Fibroblast of villous mesenchyme (primary cell): Measurements from ENCODE around the gene TOMM20L.

- CAGE, long polyA plus RNA = no peak
Observed at GRCh38 chr14:56241429-56242361, 123.5 kb downstream of the PELI2 start.

- CAGE, long polyA plus RNA = no peak
Observed at GRCh38 chr14:56597539-56598436, 18.2 kb downstream of the TMEM260 start.

DNA sequence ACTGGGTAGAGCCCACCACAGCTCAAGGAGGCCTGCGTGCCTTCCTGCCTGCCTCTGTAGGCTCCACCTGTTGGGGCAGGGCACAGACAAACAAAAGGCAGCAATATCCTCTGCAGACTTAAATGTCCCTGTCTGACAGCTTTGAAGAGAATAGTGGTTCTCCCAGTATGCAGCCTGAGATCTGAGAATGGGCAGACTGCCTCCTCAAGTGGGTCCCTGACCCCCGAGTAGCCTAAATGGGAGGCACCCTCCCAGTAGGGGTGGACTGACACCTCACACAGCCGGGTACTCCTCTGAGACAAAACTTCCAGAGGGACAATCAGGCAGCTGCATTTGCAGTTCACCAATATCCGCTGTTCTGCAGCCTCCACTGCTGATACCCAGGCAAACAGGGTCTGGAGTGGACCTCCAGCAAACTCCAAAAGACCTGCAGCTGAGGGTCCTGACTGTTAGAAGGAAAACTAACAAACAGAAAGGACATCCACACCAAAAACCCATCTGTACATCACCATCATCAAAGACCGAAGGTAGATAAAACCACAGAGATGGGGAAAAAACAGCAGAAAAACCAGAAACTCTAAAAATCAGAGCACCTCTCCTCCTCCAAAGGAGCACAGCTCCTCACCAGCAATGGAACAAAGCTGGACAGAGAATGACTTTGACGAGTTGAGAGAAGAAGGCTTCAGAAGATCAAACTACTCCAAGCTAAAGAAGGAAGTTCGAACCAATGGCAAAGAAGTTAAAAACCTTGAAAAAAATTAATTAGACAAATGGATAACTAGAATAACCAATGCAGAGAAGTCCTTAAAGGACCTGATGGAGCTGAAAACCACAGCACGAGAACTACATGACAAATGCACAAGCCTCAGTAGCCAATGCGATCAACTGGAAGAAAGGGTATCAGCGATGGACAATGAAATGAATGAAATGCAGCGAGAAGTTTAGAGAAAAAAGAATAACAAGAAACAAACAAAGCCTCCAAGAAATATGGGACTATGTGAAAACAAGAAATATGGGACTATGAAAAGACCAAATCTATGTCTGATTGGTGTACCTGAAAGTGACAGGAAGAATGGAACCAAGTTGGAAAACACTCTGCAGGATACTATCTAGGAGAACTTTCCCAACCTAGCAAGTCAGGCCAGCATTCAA is 60.8 kb downstream of the TMEM260 start:
- CAGE, long polyA plus RNA = no peak

- CAGE, long polyA plus RNA = no peak
Observed at GRCh38 chr14:56807686-56808188, 2.5 kb downstream of the OTX2 start.

- CAGE, long polyA plus RNA = no peak
Observed at GRCh38 chr14:57060590-57060965, 208.1 kb downstream of the EXOC5 start.

DNA sequence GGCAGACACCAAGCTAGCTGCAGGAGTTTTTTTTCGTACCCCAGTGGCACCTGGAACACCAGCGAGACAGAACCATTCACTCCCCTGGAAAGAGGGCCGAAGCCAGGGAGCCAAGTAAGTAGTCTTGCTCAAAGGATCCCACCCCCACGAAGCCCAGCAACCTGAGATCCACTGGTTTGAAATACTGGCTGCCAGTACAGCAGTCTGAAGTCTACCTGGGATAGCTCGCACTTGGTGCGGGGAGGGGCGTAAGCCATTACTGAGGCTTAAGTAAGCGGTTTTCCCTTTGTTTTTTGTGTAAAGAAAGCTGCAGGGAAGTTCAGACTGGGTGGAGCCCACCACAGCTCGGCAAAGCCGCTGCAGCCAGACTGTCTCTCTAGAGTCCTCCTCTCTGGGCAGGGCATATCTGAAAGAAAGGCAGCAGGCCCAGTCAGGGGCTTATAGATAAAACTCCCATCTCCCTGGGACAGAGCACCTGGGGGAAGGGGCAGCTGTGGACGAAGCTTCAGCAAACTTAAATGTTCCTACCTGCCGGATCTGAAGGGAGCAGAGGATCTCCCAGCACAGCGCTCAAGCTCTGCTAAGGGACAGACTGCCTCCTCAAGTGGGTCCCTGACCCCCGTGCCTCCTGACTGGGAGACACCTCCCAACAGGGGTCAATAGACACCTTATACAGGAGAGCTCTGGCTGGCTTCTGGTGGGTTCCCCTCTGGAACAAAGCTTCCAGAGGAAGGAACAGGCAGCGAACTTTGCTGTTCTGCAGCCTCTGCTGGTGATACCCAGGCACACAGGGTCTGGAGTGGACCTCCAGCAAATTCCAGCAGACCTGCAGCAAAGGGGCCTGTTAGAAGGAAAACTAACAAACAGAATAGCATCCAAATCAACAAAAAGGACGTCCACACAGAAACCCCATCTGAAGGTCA is 25.1 kb upstream of the NAA30 start:
- CAGE, long polyA plus RNA = no peak

DNA sequence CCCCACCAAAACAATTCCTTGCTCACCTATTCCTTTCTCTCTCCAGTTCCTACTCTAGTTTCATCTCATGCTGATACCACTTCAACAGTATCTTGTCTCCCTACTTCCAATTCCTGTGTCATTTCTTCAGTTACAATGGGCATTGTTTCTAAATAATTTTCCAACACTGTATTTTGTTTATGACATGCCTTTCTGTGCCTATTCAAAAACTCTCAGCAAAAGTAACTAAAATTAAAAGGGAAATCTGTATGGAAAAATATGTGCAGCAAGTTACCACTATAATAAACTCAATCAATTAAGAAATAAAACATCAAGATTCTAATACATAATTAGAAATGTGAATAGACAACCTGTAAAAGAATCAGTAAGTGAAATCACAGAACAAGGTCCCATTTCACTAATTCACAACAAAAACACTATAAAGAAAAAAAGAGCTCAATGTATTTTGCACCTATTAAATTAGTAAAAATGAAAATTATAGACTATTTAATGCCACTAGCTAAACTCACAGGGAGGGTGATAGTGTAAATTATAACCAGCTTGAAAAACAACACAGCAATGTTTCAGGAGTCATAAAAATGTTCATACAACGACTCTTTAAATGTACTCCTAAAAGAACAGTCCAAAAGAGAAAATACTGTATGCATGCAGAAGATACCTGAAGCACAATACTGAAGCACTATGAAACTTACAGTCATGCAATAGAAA is 9.3 kb upstream of the ARID4A start:
- CAGE, long polyA plus RNA = no peak

- CAGE, long polyA plus RNA = no peak
Observed at GRCh38 chr14:58298999-58299741, 815 bp downstream of the ARID4A start.

DNA sequence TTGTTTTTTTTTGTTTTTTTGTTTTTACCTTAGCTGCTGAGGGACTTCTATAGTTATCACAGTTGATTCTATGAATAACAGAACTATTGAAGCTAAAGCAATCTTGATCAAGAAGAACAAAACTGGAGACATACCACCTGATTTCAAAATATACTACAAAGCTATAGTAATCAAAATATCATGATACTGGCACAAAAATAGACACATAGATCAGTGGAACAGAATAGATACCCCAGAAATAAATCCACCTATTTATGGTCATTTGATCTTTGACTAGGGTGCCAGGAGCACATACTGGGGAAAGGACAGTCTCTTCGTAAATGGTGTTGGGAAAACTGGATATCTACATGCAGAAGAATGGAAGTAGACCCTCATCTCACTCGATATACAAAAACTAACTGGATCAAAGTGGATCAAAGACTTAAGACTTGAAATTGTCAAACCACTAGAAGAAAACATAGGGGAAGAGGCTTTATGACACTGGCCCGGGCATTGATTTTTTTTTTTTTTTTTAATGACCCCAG is 11.9 kb downstream of the ARID4A start:
- CAGE, long polyA plus RNA = no peak

- CAGE, long polyA plus RNA = no peak
Observed at GRCh38 chr14:58395607-58396853, at the start of gene TOMM20L. TSS of gene TOMM20L (plus strand) at chr14:58395930.

- CAGE, long polyA plus RNA = start-site peak on the minus strand at chr14:58427139-58427204, 332 and 163 reads in 2 replicates
Observed at GRCh38 chr14:58426808-58427283, 485 bp downstream of the TIMM9 start.

DNA sequence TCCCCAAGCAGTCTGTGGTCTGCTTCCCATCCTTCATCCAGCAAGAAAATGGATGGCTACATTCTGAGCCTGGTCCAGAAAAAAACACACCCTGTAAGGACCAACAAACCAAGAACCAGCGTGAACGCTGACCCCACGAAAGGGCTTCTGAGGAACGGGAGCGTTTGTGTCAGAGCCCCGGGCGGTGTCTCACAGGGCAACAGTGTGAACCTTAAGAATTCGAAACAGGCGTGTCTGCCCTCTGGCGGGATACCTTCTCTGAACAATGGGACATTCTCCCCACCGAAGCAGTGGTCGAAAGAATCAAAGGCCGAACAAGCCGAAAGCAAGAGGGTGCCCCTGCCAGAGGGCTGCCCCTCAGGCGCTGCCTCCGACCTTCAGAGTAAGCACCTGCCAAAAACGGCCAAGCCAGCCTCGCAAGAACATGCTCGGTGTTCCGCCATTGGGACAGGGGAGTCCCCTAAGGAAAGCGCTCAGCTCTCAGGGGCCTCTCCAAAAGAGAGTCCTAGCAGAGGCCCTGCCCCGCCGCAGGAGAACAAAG is 7.9 kb downstream of the DACT1 start:
- CAGE, long polyA plus RNA = no peak

DNA sequence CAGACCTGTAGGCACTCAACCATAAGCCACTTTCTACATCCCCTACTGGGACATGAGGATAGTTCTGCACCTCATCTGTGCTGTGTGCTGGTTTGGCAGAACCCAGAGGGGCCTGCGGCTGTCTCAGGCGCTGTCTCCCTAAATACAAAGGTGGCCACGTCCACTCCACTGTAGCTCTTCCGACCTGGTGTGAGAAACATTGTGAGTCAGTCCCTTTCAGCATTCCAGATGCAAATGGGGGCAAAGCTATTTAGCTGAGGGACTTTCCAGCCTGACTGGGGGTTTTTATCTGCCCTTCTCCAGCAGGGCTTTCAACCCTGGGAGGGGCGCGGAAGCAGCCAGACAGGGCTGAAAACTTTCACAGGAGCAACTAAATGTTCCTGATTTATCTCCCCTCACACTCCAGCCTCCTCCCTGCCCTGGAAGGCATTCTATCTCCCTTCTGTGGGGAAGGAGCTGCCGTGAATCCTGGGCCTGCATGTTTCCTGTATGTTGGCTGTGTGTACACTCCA is 218.2 kb upstream of the DAAM1 start:
- CAGE, long polyA plus RNA = no peak

DNA sequence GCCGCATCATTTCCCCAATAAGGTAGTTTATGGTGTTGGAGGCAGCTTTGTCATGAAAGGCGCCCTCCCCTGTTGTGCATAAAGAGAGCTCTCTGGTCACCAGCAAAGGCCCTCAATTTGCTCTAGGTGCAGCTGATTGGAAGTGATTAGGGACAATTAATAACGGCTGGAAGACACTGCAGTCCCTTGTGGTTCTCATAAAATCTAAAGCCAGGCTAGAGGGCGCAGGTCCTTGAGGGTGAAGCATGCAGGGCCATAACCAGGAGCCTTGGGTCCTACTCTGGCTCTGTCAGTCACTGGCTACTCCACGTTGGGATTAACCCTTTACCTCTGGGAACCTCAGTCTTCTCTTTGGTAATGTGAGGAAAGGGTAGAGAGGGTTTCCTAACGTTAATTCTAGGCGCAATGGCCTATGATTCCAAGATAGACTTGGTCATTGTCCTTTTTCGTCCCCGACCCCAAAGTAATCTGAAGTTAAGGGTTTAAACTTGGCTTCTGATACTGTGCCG is 1.9 kb downstream of the DAAM1 start:
- CAGE, long polyA plus RNA = no peak

DNA sequence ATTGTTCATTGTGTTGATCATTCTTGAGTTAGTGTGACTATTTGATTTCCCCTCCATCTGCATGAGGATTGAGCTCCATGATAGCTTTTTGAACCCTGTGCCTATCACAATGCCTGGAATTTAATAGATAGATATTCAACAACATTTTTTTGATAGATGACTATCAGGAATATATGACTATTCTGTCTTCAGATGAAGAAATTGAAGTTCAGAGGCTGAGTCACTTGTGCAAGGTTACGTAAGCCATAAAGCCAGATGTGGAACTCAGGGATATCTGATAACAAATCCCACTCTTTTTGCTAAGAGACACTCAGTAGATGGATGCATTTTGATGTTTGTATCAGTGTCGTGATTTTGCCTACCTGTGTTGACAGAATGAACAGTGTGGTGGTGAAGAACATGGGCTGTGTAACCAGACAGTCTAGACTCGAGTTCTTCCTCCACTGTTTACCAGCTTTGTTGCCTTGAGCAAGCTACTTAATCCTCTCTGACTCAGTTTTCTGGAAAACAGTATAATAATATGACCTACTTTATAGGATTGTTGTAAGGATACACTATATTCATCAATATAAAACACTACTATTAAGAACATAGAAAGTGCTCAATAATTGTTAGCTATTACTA is 93.9 kb downstream of the DAAM1 start:
- CAGE, long polyA plus RNA = no peak

GRCh38 chr14:59360900-59361935 is 104.0 kb downstream of the GPR135 start:
- CAGE, long polyA plus RNA = no peak

DNA sequence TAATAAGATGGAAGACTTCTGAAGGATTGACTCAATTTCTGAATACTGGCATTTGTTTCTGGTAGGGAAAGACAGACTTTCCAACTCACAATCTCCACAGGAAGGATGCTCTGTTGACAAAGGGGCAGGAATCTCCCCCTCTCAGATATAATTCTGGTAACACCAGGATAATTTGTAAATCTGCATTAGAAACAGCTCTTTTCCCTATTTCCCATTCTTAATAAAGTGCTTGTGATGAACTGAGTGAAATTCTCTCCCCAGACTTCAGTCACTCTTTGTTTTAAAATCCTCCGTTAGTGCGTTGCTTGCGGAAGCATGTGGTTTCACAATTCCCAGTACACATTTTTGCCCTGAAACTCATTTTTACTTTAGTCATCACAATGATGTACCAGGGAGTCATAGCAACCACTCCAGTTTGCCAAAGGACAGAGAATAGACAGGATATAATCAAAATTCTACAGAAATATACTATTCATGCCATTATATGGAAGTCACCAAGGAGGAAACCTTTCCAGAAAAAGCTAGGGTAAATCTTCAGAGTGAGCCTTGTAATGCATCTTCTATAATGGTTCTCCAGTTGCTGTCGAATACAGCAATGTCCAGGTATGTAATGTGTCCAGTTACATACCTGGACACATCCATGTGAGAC is 58.0 kb downstream of the GPR135 start:
- CAGE, long polyA plus RNA = no peak

- CAGE, long polyA plus RNA = no peak
Observed at GRCh38 chr14:59630170-59631167, 53.9 kb upstream of the CCDC175 start.

DNA sequence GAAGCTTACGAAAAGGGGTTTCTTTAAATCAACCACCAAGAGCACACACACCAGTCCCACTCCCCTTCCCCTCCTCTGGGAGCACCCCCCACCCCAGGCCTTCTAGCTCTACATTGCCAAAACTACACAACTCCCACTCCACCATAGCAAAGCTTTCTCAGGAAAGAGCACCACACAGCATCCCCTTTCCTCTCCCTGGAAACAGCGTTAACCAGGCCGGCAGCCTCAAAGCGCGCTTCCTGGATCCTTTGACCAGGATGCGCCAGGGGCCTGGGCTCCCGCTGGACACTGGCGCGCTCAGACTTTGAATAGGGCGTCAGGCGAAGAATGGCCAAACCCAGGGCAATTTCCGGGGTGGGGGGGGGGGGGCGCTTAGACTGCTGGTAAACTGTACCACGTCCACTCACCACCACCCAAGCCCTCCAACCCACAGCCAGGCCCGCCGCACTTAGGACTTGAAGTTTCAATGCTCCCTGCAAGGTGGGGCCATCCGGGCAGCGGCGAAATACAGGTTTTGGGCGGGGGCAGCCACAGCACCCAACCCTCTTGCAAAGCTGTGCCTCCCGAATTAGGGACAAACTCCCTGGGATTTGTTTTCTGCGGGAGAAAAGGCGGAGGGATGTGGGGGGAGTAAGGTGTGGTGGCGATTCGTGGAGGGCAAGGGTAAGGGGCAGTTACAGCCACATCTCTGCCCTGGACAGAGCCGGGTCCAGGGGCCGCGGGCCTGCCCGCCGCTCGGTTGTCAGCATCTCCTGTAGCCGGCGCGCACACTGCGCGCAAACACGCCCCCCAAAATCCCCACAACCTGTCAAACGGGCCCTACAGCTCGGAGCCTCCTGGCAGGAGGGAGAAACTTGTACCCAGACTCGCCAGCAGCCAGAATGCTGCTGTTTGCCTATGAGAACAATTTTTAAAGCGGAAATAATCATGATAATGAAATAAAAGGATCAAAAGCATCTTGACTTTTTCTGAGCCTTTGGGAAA is 1.1 kb downstream of the RTN1 start:
- CAGE, long polyA plus RNA = no peak

GRCh38 chr14:60004099-60004451 is 87.6 kb upstream of the PCNX4 start:
- CAGE, long polyA plus RNA = no peak